ENCODE measurements around a stretch of chr6.

- PRO-cap: no peak
- RAMPAGE, long total RNA, 3 experiments: no peak in any of the 3 experiments
Observed at GRCh38 chr6:35582297-35583150, 69.8 kb upstream of the TULP1 start.

- PRO-cap: bidirectional peak, plus-strand start at chr6:35687730, minus-strand start at chr6:35687685; bidirectional peak, plus-strand start at chr6:35687795, minus-strand start at chr6:35687781; bidirectional peak, plus-strand start at chr6:35688061, minus-strand start at chr6:35687931
- RAMPAGE, long total RNA, 3 experiments: no peak in any of the 3 experiments
Observed at GRCh38 chr6:35687457-35688247, 1.1 kb downstream of the FKBP5 start.

DNA sequence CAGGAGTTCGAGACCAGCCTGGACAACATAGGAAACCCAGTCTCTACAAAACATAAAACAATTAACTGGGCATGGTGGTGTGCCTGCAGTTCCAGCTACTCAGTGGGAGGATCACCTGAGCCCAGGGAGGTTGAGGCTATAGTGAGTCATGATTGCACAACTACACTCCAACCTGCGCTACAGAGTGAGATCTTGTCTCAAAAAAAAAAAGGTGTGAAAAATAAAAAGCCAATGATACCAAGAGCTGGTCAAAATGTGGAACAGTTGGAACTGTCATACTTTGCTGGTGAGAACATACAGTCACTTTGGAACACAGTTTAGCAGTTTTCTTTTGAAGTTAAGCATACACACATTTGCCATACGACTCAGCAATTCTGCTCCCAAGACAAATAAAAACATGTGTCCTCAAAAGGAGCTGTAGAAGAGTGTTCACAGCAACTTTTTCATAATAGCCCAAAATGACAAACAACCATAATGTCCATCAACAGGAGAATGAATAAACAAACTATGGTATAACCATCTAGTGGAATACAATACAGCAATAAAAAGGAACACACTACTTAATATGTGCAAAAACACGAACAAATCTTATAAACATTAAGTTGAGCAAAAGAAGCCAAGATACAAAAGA lies 21.7 kb upstream of the FKBP5 start:
- PRO-cap: no peak
- RAMPAGE, long total RNA, 3 experiments: no peak in any of the 3 experiments

GRCh38 chr6:35717939-35718381 lies 18.9 kb upstream of the ARMC12 start:
- PRO-cap: no peak
- RAMPAGE, long total RNA, 3 experiments: no peak in any of the 3 experiments

DNA sequence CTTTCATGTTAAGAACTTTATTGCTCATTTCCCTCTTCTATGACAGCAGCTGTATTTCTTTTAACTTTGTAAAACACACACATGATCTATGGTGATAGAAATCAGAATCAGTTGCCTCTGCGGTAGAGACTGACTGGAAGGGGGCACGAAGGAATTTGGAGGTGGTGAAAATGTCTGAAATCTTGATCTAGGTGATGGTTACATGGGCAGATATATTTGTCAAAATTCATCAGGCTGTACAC lies 17.7 kb upstream of the ARMC12 start:
- PRO-cap: no peak
- RAMPAGE, long total RNA, 3 experiments: no peak in any of the 3 experiments

DNA sequence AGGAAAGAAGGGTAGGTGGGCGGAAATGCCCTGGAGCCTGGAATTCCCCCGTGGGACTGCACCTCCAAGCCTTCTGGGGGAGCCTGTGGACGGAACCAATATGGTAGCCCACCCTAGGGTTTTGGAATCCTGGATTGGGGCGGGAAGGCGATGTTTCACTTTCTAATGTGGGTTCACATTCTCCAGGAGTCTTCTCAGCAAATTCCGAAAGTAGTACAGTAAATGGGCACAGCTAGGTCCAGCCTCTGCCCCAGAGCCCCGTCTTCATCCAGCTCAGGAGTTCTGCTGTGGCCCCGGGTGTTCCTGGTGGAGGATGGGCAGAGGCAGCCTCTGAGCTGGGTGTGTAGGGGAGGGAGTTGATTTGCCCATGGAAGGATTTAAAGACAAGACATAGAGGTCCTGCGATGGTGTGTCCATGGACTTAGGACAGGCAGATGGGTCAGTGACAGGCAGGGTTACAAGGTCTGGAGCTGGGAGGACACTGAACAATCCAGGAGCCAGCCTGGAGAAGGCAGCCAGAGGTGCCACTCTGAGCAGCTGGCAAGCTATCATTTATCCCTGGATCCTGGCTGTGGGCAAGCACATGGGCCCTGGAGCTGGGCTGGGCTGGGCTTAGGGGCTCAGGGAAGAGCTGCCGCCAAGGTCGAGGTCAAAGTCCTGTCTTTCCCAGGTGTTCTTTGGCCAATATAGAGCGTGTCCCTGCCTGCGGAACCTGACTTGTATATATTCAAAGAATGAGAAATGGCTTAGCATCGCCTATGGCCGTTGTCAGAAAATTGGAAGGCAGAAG lies 6.6 kb downstream of the CLPSL1 start:
- PRO-cap: no peak
- RAMPAGE, long total RNA, 3 experiments: no peak in any of the 3 experiments

DNA sequence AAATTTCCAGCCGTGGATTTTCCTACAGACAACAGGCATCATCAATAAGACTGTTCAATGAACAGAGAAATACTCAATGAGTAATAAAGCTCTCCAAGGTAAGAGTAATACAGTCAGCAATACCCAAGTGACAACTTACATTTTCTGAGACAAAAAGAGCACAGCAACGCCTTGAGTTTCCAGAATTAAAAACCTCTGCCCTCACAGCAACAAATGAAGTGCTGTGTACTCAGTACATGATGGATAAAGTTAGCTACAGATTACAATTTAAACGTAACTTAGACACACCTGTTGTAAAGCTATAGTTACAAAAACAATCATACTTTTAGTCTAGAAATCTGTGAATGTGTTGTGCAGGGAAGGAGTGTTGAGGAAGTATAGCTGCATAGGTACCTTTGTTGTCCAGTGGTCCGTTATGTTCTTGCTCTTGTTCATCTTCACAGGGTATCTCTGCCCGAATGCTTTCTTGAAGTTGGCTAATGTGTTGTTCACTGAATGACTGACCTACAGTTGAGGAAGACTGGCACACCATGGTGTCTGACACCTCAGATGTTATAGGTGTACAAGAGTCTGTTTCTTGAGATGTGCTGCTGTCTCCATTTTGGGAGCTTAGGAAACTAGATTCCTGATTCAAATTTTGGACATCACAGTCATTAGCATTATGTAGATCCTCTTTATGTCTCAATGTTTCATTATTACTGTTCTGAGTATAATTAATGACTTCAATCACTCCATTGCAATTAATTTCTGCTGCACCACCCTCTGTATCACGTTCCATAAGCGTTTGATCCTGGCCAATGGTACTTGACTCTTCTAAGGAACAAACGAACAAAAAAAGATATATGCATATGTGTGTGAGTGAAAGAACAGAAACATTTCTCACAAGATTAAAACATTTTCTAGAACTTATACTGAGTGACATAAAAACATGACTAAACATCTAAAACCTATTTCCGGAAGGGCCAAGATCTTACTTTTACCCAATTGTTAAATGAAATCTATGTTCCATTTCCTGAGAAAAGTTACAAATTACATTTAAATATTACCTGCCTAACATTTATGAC lies 51.5 kb downstream of the SRPK1 start:
- PRO-cap: no peak
- RAMPAGE, long total RNA, 3 experiments: no peak in any of the 3 experiments

GRCh38 chr6:35970120-35970499 lies 49.2 kb upstream of the SRPK1 start:
- PRO-cap: no peak
- RAMPAGE, long total RNA, 3 experiments: no peak in any of the 3 experiments

GRCh38 chr6:35973634-35974156 lies 50.7 kb downstream of the SLC26A8 start:
- PRO-cap: no peak
- RAMPAGE, long total RNA, 3 experiments: no peak in any of the 3 experiments

DNA sequence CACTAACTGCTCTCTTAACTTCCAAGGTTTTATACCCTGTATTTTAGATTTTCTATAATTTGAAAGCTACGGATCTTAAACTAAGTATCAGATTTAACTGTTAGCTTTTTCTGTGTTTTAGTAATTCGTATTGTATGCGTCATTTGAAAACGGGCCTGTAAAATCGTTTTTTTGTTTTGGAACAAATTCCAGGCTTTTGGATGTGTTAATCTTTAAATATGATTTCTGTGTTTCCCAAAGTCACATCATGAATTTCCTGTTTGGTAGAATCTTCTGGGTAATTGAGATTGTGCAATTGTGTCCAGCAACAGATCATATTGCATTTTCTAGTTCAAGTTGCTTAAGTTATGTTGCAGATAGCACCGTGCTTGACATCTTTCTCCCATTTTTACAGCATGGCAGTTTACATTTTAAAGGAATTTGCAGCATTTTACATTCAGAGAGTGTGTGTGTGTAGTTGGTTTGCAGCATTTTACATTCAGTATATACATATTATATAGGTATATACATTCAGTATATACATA lies 1.9 kb downstream of the MAPK14 start:
- PRO-cap: bidirectional peak, plus-strand start at position 343 of the sequence, minus-strand start at position 247 of the sequence
- RAMPAGE, long total RNA, 3 experiments: no peak in any of the 3 experiments

GRCh38 chr6:36075575-36076003 lies 48.0 kb downstream of the MAPK14 start:
- PRO-cap: no peak
- RAMPAGE, long total RNA, 3 experiments: no peak in any of the 3 experiments

DNA sequence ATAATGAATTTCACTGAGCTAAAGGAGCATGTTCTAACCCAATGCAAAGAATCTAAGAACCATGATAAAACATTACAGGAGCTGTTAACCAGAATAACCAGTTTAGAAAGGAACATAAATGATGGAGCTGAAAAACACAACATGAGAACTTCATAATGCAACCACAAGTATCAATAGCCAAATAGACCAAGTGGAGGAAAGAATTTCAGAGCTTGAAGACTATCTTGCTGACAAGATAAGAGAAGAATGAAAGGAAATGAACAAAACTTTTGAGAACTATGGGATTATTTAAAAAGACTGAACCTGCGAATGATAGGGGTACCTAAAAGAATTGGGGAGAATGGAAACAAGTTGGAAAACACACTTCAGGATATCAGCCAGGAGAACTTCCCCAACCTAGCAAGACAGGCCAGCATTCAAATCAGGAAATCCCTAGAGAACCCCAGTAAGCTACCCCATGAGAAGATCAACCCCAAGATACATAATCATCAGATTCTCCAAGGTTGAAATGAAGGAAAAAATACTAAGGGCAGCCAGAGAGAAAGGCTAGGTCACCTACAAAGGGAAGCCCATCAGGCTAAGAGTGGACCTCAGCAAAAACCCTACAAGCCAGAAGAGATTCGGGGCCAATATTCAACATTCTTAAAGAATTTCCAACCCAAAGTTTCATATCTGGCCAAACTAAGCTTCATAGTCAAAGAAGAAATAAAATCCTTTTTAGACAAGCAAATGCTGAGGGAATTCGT lies 45.8 kb upstream of the MAPK13 start:
- PRO-cap: no peak
- RAMPAGE, long total RNA, 3 experiments: no peak in any of the 3 experiments

DNA sequence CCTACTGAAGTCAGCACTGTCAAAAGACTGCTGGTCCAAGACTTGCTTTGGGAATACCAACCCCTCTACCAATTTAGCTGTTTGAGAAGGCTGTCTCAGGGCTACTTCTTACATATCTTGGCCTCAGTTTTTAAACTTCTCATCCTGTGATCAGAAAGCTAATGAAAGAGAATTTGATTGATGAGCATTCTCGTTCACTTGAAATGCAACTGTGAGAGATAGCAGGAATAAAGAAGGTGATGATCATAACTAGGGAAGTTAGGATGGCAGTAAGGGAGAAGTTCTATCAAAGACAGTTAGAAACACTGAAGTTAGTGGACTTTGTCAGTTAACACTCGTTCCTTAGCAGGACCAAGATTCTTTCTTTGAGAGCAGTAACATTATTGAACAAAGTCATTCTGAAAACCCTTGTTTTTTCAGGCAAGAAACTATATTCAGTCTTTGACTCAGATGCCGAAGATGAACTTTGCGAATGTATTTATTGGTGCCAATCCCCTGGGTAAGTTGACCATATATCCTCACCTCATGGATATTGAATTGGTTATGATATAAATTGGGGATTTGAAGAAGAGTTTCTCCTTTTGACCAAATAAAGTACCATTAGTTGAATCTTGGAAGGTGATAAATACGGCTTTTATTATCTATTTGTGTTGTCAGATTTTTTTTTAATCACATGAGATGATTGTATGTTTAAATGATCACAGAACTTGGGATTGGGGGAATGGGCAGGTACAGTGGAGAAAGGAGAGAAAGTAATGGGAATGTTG lies 28.0 kb upstream of the MAPK13 start:
- PRO-cap: no peak
- RAMPAGE, long total RNA, 3 experiments: no peak in any of the 3 experiments

DNA sequence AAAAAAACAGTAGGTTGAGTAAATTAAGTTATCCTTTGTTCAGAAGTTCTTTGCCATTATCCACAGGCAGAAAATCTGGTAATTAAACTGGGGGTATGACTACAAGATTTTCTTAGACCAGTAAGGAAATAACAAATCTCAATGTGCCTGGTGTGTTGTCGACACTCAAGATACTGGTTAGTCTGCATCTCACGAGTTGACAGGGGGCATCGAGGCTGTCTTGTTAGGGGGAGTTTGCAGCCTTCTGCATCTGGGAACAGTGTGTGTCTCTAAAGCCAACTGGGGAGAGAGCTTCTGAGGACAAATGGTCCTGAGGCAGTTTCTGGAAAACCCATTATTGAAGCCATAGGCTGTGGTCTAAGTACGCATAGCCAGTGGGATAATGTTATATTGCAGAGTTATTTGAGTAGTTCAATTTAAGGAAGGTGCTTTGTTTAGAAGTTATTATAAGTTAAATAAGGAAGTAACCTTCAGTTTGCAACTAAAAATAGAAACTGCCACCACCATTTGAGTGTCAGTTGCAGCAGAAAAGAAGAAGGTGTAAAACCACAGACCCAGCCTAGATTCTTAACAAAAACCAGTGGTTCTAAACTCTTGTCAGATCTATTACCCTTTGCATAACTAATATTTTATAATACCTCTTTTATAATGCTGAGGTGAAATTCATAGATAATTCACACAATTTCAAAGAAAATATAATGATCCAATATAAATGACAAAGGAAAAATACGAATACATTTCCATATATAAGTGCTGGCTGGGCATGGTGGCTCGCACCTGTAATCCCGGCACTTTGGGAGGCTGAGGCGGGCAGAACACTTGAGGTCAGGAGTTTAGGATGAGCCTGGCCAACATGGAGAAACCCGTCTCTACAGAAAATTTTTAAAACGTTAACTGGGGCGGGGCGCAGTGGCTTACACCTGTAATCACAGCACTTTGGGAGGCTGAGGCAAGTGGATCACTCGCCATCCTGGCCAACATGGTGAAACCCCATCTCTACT lies 15.3 kb upstream of the MAPK13 start:
- PRO-cap: no peak
- RAMPAGE, long total RNA, 3 experiments: no peak in any of the 3 experiments

- PRO-cap: no peak
- RAMPAGE, long total RNA, 3 experiments: no peak in any of the 3 experiments
Observed at GRCh38 chr6:36118343-36118963, 11.9 kb upstream of the MAPK13 start.

GRCh38 chr6:36120870-36121422 lies 9.4 kb upstream of the MAPK13 start:
- PRO-cap: no peak
- RAMPAGE, long total RNA, 3 experiments: no peak in any of the 3 experiments

DNA sequence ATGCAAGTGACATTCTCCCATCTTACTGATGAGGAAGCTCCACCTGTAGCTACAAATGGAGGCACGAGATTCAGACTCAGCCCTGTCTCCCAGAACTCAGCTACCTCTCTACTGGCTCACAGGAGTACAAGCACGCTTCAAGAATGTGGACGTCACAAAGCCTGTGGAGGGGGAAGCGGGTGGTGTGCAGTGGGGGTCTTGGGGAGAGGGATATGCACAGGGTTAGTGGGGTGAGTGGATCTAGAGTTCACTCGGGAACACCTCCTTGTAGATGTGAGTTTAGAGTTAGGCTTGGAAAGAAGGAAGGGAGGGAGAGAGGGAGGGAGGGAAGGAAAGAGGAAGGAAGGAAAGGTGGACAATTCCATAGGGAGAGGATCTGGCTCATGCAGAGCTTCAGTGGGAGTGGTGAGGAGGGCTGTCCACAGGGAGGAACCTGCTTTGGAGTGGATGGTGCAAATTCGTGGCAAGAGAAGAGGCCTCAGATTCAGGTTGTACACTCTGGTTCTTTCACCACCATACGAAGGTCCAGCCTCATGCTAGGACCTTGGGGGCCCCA lies 7.4 kb upstream of the MAPK13 start:
- PRO-cap: no peak
- RAMPAGE, long total RNA, 3 experiments: no peak in any of the 3 experiments

DNA sequence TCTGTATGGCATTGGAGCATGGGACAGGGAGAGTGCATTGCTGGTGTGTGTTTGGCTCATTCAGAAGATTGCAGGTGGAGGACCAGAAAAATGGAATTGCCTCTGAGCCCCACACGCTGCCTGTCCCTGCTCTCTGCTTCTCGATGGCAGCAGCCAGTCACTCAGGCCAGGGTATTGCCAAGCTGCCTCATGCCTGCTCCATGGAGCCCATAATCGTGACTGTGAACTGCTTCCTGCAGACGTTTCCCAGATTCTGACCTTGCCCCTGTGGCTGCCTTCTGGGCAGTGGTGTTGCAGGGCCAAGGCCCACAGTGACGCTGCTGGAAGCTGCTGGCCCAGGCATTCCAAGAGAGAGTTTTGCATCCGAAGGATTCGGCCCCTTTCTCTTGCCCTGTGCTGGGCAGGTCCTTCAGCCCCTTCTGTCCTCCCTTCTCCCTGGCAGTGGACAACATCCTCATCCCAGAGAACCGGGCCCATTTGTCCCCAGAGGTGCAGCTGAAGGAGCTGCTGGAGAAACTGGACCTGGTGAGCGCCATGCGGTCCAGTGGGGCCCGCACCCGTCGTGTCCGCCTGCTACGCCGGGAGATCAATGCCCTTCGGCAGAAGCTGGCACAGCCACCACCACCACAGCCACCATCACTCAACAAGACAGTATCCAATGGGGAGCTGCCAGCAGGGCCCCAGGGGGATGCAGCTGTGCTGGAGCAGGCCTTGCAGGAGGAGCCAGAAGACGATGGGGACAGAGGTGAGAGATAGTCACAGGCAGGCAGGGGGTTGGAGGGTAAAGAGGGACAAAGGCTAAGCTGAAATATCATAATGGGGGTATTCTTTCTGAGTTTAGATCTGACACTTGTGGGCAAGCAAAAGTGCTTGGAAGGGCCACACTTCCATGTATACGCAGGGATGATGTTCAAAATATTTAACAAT lies 14.5 kb downstream of the BRPF3 start:
- PRO-cap: no peak
- RAMPAGE, long total RNA, 3 experiments: no peak in any of the 3 experiments

GRCh38 chr6:36213928-36214310 lies 17.4 kb downstream of the BRPF3 start:
- PRO-cap: no peak
- RAMPAGE, long total RNA, 3 experiments: no peak in any of the 3 experiments

DNA sequence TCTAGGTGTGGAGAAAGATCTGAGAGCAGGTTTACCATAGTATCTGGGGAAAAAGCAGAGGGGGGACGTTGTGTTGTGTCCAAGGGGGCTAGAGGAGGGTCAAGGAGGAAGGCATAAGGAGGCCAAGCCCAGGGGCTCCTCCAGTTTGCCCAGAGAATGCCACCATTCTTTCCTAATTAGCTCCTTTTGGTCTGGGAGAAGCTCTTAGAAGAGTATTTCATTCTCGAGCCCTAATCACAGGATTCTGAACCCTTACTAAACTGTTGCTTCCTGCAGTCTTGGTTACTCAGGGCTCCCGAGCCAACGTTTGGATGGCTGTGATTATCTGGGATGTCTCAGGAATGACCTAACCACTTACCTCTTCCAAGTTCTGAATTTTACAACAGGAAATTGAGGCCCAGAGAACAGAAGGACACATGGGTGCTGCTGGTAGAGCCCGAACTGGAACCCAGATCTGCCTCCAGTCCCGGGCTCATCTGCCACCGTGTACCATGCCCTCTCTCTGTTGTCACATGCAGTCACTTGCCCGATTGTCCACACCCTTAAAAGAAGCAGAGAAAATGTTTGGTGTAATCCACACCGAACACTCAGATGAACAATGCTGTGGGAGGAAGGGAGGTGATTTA lies 22.2 kb upstream of the PNPLA1 start:
- PRO-cap: no peak
- RAMPAGE, long total RNA, 3 experiments: no peak in any of the 3 experiments